Epithelial cell of prostate (primary cell): ENCODE results near the gene IRF4.

DNA sequence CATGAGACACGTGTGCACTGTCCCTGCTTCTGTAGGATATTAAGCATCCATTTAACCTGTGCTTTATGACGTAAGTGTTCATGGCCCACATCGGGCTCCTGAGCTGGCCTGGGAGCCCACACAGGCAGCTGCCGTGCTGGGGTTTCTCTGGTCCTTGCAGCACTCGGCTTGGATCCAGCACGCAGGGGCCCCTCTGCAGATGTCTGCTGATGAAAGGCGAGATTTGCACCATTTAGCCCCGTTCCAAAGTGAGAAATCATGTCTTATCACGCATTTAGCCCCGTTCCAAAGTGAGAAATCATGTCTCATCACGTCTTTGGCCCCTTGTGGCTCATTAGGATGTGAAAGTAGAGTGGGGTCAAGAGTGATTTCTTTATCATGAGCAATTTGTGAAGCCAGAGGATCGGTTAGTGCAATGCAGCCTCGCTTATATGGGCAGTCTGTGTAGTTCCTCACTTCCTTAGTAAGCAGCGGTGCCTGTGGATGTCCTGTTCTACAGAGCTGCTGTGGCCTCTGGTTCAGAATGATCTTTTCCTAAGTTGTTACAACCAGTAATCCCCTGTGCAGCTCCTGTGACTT, 25.4 kb downstream of the DUSP22 start:
- RRBS, result no CpG with 5 or more reads among the region's 14 CpGs

GRCh38 chr6:337617-338347, 45.5 kb downstream of the DUSP22 start:
- RRBS, result no CpG with 5 or more reads among the region's 15 CpGs

GRCh38 chr6:391468-392280, at the start of gene IRF4:
IRF4 (plus strand) TSS chr6:391752.
- RRBS, result 2% methylated on average over 39 of the region's 80 CpGs

GRCh38 chr6:411443-411776, 19.9 kb downstream of the IRF4 start:
- RRBS, result no CpG with 5 or more reads among the region's 7 CpGs

GRCh38 chr6:1387675-1388692, 1.4 kb upstream of the FOXF2 start:
- RRBS, result 56% methylated on average over 3 of the region's 29 CpGs

DNA sequence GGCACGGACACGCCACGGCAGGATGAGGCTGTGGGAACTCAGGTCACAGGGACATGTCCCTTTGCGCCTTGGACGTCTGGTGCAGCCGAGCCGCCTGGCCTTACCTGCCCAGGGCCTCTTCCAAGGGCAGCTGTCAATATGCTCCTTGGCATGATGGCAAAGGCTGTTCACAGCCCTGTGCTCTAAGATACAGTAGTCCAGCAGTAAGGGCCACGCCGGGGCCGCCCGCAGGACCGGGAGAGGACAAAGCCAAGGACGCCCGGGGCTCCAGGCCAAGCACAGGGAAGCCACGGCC, 12.9 kb downstream of the FOXF2 start:
- RRBS, result no CpG with 5 or more reads among the region's 15 CpGs

- RRBS, result no CpG with 5 or more reads among the region's 9 CpGs
Observed at GRCh38 chr6:1612289-1612739, 2.6 kb downstream of the FOXC1 start.

GRCh38 chr6:1613841-1614755, 4.4 kb downstream of the FOXC1 start:
- RRBS, result 16% methylated on average over 60 of the region's 94 CpGs

DNA sequence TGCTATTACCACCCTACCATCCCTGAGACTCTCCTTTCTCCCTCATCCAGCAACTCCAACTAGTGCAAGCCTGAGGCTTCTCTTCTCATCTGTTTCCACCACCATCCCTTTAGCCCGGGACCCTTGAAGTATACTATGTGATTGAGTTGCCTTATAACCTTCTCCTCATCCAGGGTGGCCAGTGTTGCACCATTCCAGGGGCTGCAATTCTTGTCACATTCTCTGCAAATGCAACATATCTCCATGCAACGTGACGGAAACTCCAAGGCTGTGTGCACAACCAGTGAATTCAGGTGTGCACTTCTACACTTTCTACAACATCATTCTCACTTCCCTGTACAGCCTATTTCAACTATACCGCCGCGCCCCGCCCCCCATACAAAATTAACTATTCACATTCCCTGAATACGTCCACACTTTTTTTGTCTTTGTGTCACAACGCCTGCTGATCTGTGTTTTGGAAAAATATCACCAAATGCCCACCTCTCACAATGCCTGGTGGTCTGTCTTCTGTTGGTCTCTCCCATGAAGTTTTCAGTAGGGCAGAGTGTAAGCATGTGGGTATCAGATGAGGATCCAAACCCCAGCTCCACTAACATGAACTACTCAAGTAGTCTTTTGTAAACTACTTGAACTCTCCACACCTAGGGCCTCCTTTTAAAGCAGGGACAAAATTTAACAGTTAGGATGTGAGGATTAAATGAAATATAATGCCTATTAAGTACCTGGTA, 214.5 kb downstream of the FOXC1 start:
- RRBS, result no CpG with 5 or more reads among the region's 9 CpGs

- RRBS, result no CpG with 5 or more reads among the region's 8 CpGs
Observed at GRCh38 chr6:1841738-1842621, 232.3 kb downstream of the FOXC1 start.

DNA sequence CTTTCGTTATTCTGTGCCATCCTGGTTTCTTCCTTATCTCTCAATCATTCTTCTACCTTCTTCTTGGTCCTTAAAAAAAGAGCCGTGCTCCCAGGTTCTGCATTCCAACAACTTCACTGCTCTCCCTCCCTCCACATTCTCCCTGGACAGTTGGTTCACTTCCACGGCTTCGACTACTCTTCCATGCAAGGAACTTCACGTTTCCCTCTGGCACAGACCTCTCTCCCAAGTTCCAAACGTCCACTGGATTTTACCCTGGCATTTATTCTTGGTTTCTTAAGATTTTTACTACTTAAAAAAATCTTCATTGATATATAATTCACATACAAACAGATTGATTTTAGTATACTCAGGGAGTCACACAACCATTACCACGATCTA, 279.6 kb downstream of the FOXC1 start:
- RRBS, result no CpG with 5 or more reads among the region's 7 CpGs

- RRBS, result no CpG with 5 or more reads among the region's 1 CpG
Observed at GRCh38 chr6:2034960-2035644, 210.3 kb downstream of the GMDS start.

DNA sequence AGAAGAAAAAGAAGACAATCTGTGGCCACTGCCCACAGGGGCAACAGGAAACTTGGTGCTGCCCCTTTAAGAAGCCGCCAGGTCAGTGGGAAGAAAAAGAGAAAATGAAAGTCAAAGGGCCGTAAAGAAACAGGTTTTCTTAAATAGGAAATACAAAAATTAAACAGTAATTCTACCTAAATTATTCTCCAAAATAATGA, 23.7 kb downstream of the GMDS start:
- RRBS, result no CpG with 5 or more reads among the region's 2 CpGs

- RRBS, result no CpG with 5 or more reads among the region's 5 CpGs
Observed at GRCh38 chr6:2225425-2226131, 19.8 kb downstream of the GMDS start.

DNA sequence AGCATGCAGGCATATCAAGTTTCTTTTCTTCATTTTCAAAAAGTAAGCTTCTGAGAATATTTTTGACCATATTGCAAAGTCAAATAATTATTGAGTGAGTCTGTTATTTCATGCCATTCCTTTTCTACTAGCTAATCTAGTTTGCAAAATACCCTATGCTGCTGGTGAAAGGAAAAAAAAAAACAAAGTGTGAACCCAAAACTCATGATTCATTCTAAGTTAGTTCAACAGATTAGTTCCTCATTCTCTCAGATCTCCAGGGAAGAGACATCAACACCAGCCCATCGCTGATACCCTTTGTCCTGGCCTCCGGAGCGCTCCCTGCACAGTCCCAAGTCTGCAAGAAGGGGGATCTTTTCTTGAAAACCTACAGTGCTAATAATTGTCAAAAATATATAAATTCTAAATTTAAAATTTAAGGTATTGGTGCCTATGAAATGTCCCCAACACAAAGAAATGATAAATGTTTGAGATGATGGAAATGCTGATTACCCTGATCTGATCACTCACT, 106.7 kb upstream of the GMDS start:
- RRBS, result no CpG with 5 or more reads among the region's 3 CpGs

DNA sequence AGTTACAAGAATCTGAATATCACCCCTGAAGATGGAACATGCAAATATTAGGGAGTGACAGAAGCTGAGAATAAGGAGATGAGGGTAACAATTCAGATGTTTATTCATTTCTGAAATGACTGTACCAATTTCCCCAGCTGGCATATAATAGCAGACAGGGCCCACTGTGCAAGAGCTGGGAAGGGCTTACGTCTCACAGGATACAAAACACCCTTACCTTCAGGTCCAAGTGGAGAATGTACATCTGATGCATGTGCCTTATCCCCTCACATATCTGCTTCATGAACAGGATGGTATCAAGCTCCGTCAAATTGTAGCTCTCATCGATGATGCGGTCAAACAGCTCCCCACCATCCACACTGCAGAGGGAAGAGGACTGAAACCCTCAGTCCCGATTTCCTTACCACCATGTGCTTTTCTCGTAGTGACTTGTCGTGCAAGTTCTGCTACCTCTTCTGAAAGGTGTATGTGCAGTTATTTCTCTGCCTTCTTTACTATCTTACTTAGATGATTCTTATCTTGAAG, 67.9 kb downstream of the MYLK4 start:
- RRBS, result no CpG with 5 or more reads among the region's 7 CpGs

- RRBS, result no CpG with 5 or more reads among the region's 18 CpGs
Observed at GRCh38 chr6:2743838-2744574, 6.7 kb downstream of the MYLK4 start.

- RRBS, result 94% methylated on average over 12 of the region's 61 CpGs
Observed at GRCh38 chr6:2763454-2764497, 1.4 kb upstream of the WRNIP1 start.

GRCh38 chr6:2809508-2810305, 32.0 kb downstream of the SERPINB1 start:
- RRBS, result no CpG with 5 or more reads among the region's 12 CpGs

- RRBS, result no CpG with 5 or more reads among the region's 8 CpGs
Observed at GRCh38 chr6:2839111-2839887, 2.4 kb downstream of the SERPINB1 start.